Sternocleidomastoid (tissue), 1 donor: ENCODE measurements around a stretch of chr12.

- PRO-cap = no peak
Observed at GRCh38 chr12:3913439-3913697, 40.2 kb upstream of the PARP11 start.

DNA sequence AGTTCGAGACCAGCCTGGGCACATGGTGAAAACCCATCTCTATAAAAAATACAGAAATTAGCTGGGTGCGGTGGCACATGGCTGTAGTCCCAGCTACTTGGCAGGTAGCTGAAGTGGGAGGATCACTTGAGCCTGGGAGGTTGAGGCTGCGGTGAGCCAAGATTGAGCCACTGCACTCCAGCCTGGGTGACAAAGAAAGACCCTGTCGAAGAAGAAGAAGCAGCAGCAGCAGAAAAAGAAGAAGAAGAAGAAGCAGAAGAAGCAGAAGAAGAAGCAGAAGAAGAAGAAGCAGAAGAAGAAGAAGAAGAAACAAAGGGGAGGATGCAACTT, 139.5 kb upstream of the PARP11 start:
- PRO-cap = no peak

GRCh38 chr12:4216938-4217482, 56.6 kb upstream of the CCND2 start:
- PRO-cap = no peak

DNA sequence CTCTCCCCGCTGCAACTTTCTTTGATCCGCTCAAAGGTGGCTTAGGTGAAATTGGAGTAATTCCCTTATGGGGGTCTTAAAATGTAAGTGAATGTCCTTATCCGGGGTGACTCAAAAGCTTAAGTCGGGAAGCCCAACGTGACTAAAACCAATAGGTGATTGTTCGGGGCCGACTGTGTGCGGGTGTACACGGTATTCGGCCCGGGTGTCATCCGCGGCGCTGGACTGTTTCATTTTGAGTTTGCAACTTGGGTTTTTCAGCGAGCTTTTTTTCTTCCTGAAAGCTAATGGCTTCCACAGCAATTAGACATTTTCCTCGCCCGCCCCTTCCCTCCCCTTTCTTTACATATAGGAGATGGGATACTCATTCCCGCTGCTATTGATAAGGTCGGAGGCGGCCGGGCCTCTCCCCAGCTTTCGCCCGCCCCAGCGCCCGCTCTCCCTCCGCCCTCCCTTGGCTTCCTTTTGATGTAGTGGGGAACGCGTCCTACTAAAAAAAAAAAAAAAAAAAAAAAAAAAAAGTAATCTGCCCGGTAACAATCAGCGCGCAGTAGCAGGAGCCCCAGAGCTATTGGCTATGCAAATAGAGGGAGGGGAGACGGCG, 1.9 kb upstream of the CCND2 start:
- PRO-cap = bidirectional peak, plus-strand start outside the sequence, minus-strand start at position 456 of the sequence

DNA sequence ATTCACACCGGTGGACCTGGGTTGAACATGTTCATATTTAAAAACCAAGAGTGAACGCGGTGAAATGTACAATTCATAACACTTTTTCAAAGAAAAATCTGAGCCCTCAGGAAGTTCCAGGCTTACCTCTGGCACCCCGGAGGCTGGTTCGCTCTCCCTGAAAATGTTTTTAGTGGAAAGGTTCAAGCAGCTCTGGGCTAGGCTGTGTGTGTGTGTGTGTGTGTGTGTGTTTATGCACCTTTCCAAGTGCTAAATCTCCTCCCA, 17.4 kb downstream of the CCND2 start:
- PRO-cap = no peak

DNA sequence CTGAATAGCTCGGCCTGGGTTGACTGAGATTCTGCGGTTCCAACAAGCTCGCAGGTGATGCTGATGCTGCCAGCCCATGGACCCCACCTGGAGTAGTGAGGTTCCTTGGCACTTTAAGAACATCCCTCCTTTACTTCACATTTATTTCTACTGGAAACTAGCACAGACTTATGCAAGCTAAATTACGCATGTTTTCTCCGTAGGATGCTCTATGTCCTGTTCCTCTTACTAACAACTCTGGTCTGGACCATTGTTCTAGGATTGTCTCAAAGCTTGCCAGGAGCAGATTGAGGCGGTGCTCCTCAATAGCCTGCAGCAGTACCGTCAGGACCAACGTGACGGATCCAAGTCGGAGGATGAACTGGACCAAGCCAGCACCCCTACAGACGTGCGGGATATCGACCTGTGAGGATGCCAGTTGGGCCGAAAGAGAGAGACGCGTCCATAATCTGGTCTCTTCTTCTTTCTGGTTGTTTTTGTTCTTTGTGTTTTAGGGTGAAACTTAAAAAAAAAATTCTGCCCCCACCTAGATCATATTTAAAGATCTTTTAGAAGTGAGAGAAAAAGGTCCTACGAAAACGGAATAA, 21.3 kb upstream of the TIGAR start:
- PRO-cap = no peak

- PRO-cap = no peak
Observed at GRCh38 chr12:4477143-4477497, 31.5 kb upstream of the FGF6 start.

- PRO-cap = no peak
Observed at GRCh38 chr12:4766312-4766822, 42.8 kb upstream of the KCNA6 start.

DNA sequence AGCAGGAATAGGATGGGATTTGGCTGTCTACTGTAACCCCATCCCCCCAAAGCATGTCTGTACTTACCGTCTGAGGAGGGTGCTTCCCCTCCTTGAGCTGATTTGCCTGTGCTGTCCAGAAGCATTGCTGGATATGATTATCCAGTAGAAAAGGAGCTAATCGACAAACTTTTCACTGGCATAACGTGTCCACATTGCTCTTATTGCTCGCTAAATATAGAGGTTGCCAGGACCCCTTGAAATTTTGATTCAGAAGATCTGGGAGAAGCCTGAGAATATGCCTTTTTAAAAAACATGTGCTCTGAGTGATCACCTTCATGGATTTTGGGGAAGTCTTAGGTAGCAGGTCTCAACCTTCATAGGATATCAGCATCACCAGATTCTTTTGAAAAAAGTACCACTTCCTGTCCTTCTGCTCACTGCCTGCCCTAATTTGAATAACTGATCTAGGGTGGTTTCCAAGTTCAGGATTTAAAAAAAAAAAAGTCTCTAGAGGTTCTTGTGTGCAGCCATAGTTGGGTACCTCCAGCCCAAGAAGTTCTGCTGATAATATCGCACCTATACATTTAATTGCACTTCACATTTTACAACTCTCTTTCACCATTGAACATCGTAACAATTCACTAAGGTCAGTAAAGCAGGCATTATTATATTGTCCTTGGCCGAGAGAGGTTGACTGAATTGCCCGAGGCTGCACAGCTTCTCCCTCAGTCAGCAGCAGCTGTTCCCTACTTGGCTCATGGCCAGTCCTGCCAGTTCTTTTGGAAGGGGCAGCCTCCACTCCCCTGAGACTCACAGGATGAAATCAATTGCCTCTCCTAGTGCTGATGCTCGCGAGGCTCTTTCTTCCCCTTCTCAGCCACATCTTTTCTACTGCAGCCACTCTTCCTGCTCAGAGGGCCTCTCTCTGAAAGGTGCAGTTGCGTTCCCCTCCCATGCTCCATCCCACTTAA, 20.4 kb downstream of the KCNA6 start:
- PRO-cap = no peak

DNA sequence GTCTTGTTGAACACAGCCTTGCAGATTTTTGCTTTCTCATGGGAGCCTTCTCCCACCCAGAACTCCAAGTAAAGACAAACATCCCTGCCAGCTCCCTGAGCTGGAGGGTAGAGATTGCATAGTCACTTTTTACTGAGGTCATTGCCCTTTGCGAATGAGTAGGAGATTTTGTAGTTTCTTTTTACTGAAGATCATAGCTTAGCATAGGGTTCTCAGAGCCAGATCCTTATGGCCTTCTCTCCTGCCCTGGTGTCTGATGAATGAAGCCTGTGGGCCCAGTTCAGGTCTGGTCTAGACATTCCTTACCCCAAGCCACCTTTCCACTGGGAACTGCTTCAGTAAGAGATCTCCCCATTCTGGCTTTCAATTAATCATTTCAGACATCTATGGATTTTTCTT, 36.7 kb downstream of the KCNA5 start:
- PRO-cap = no peak

- PRO-cap = no peak
Observed at GRCh38 chr12:5171005-5171392, 127.3 kb downstream of the KCNA5 start.

- PRO-cap = no peak
Observed at GRCh38 chr12:5309499-5310230, 122.2 kb upstream of the NTF3 start.

DNA sequence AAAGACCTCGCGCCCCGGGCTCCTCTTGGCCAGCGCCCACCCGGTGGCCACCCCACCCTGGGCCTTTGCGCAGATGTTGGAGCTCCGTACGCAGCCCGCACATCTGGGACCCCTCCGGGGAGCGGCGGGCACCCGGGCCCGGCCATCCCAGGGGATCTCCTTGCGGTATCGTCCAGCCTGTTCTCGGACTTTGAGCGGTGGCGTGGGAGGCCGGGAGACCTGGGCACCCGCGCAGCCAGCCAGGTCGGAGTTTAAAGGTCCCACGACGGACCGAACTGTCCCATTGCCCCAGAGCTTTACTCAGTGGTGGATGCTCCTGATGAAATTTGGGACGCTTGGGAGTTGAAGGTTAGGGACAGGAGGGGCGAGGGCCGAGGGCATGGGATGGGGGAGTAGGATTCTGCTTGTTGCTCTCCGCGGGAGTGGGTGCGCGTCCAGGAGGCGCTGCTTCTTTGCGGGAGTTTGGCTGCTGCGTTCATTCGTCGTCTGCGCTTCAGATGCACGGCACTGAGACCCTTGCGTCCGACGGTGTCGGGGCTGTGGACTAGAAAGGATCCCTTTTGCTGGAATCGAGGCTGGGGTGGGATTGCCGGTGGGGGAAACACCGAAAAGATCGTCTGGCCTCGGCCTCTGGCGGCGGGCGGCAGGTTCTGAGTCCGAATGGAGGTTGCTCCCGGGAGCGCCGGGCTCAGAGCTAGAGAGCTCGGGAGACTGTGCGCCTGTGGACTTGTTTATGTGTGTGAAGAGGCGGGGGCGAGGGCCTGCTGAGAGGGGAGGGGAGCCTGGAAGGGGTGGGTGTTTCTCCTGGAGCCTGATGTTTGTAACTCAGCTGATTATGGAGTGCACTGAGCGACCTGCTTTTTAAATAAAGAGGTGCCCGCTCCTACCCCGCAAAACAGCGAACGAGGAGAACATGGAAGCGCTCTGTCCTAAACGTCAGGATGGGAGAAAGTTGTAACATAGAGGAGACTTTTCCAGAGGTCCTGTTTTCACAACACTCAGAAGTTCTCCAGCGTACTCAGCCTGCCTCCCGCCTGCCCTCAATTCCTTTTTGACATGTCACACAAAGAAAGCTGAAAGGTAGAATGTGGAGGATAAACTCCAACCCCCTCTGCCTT, 1.5 kb downstream of the NTF3 start:
- PRO-cap = no peak

GRCh38 chr12:5969068-5969420, 24.0 kb upstream of the ANO2 start:
- PRO-cap = no peak

GRCh38 chr12:6088494-6088811, 36.0 kb downstream of the VWF start:
- PRO-cap = no peak

- PRO-cap = unidirectional peak, minus-strand start at chr12:6155098; unidirectional peak, minus-strand start at chr12:6155206
Observed at GRCh38 chr12:6154876-6155439, 30.5 kb upstream of the VWF start.

GRCh38 chr12:6159884-6160422, 35.5 kb upstream of the VWF start:
- PRO-cap = no peak

DNA sequence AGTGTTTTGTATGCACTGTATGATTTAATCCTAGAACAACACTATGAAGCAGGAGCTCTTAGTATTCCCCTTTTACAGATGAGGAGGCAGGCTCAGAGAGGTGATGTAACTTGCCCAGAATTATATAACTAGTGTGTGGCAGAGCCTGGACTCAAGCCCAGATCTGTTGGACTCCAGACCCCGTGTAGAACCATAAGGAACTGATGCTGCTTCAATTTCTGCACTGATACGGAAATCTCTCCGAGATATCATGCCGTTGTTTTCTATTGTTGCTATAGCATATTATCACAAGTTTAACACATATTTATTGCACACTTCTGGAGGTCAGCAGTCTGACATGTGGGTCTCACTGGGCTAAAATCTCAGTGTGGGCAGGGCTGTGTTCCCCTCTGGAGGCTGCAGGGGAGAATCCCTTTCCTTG, 16.3 kb upstream of the CD9 start:
- PRO-cap = no peak

DNA sequence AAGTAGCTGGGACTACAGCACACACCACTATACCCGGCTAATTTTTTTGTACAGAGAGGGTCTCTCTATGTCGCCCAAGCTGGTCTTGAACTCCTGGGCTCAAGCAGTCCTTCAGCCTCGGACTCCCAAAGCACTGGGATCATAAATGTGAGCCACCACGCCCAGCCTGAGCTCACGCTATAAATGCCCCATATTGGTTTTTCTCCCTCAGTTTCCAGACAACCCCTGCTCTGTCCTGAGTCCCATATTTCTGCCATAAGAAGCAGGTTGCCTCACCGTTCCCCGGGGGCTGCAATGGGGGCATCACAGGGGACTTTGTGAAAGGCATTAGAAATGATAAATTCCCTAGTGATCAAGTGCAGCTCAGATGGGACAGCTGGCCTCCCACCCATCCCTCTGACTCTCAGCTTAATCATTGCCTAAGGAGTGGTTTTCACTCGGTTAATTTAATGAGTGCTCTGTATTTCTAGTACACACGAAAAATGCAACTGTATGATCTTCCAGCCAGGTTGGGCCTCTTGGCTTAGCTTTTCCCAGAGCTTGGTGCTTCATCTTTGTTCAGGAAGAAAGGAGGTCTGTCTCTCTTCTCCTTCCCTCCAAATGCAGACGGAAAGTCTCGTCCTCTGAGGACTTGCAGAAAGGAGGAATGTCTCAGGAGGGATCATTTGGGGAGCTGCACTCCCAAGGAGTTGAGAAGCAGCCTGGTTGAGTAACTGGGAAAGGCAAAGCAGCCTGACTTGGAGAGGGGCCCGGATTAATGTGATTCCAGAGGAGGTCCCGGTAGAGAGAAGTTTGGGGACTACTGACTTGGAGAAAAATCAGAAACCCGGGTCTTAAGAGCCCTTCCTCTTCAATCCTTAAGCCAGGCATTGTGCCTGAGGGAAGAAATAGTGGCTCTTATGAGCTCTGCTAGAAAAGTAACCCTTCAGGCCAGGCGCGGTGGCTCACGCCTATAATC, 7.1 kb downstream of the CD9 start:
- PRO-cap = no peak

GRCh38 chr12:6230386-6231176, 30.4 kb downstream of the CD9 start:
- PRO-cap = no peak